GM06990 (cell line): ENCODE data around the gene AMER2.

DNA sequence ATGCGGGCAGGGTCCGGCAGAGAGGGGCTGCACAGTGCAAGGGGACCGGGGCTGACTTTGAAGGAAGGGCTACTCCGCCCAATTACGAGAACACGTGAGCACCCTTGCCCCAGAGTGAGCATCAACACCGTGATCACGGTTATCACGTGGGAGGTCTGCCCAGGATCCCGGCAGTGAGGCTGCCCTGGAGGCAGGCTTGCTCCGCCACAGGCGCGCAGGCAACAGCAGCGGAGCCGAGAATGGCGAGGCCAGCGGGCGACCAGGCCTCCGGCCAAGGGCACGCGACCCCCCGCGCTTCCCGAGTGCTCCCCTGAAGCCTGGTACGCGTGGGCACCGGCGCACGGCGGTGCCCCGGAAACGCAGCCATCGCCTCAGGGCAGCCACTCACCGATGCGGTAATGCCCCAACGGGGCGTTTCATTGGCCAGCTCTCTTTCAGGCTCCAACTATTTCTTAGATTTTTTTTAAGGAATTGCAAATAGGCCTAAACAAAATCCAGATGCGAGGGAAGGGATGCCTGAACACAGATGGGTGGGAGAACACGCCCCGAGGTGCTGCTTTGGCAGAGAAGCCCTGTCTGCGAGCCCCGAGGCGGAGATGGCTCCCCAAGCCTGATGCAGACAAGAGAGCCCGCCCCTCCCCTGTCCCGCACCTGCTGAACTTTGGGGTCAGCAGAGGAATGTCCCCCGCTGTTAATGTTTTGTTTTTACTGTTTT is 132.9 kb downstream of the ZDHHC20 start:
- RRBS: 64% methylated on average over 12 of the region's 46 CpGs

DNA sequence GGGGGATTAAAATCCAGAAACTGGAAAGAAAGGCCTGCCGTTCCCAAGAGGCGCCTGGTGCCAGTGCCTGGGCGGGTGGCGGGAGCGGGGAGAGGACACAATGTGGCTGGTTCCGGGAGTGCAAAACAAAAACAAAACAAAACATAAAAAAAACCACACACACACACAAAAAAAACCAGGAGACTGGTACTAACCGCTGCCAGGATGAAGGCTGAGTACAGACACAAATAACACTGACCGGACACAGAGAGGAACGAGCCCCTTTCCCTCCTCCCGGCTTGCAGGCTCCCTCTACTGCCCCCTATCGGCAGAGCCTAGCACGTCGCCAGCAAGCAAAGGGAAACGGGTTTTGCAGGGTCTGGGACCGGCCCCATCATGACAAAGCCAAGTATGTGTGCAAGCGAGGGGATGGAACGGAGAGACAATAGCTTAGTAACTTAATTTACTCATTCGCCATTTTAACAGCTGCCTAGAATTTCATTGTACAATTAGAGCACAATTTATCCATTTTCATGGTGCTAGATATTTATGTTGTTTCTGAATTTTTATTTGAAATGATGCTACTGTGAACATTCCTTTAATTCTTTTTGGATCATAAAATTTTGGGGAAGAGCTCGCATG is 17.9 kb upstream of the ZDHHC20 start:
- RRBS: 12% methylated on average over 5 of the region's 19 CpGs

GRCh38 chr13:22883841-22884390 is 296.9 kb upstream of the SGCG start:
- RRBS: no CpG with 5 or more reads among the region's 19 CpGs

DNA sequence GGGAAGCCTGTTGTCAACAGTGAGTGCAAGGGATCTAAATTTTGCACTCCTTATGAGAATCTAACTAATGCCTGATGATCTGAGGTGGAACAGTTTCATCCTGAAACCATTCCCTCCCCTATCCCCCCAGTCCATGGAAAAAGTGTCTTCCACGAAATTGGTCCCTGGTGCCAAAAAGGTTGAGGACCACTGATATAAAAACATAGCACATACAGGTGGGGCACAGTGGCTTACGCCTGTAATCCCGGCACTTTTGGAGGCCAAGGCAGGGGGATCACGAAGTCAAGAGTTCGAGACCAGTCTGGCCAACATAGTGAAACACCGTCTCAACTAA is 62.9 kb upstream of the TNFRSF19 start:
- RRBS: no CpG with 5 or more reads among the region's 6 CpGs

DNA sequence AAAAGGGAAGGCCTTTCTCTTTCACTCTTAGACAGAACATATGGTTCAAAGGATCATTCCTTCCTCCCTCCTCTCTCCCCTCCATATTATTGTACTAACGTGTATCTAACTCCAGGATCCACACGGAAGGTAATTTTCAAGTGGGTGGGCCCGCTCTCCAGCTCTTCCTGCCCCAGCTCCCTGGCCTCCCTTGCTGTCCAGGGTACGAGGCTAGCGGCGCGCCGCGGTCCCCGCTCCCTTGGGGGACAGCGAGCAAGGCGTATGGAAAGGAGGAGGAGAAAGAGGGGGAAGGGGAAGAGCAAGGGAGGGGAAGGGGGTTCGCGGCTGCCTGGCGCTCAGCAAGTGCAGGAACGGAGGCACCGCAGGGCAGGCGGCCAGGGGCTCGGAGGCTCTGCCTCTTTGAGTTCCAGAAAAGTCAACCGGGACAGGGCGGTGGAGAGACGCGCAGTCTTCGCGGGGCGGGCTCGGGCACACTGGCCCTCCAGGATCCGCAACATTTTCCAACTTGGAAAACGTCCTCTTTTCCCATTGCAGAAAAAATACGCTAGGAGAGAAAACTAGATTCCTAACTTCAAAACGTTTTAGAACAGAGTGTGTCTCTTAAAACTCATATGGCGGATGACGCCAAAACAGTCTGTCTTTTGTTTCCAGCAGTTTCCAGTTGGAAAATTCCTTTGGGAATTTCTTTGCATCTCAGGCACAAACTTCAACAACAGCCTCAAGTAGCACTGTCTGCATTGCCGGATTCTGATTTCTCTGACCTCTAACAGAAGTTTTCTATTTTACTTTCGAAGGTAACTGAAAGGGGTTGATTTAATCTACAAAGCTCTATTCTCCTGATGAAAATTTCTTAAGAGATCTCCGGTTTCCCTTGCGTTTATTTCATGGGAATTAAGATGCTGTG is 23.1 kb upstream of the TNFRSF19 start:
- RRBS: 18% methylated on average over 1 of the region's 37 CpGs

- RRBS: no CpG with 5 or more reads among the region's 6 CpGs
These were observed 67.4 kb downstream of the TNFRSF19 start for GRCh38 chr13:23637593-23638058.

GRCh38 chr13:23743219-23744347 is 145.6 kb downstream of the MIPEP start:
- RRBS: no CpG with 5 or more reads among the region's 10 CpGs

DNA sequence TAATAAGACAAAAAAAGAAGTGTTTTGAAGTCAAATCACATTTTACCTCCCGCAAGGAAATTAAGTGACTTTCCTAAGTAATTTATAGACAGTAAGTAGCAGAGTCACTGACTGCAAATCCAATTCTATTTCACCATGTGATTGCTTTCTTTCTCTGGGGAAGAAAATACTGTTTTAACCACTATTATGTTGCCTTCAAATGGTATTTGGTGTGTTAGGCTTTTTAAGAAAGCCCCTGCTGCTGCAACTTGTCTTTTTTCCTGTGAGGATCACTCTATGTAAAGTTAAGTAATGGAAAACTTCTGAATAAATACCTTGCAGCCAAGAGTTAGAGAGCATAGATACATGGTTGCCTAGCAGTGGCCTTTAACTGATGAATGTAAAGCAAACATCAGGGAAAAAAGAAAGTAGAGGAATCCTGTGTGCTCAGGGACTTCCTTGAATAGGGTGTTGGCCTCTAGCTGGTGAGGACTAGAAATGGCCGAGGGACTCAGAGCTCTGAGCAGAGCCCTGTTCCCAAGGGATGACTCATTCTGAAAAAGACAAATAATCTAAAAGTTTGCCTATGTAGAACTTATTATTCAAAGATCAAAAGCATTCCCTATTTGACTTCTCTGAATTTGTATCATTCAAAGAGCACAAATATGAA is 135.8 kb downstream of the MIPEP start:
- RRBS: no CpG with 5 or more reads among the region's 2 CpGs

GRCh38 chr13:23966870-23967078 is 77.6 kb upstream of the MIPEP start:
- RRBS: no CpG with 5 or more reads among the region's 4 CpGs

DNA sequence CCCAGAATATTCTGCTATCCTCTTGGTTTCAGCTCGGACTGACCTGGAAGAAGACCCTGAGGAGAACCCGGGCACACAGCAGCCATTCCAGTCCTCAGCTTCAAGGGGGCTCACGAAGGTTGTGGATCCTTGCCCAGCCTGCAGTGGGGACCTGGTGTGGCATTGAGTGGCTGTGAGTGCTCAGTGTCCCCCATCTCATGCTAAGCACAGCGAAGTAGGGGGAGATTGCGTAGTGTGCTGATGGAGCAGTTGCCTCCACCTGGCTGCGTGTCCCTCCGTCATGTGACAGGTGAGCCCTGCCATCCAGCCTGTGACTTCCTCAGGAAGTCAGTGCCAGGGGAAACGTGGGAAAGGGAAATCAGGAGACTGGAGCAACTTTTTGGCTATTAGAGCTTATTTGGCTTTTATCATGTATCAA is 127.0 kb upstream of the SPATA13 start:
- RRBS: no CpG with 5 or more reads among the region's 8 CpGs

GRCh38 chr13:24161973-24162711 is 1.6 kb downstream of the SPATA13 start:
- RRBS: no CpG with 5 or more reads among the region's 14 CpGs

DNA sequence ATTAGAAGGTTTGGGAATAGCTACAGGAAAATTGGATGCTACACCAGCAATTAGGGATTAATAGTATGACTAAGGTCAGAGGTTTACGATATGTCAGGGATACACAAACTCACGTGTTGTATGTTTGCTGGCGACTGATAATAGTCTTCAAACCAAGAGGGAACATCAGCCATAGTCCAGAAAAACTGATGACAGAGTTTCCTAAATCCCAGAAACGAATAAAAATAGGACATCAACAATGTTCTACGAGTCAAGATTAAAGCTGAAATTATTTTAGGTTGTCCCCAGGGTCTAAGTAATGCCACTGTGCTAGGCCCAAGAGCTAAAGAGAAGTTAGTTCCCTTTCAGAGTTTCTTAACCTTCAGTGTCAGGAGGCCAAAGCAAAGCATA is 25.8 kb downstream of the SPATA13 start:
- RRBS: no CpG with 5 or more reads among the region's 5 CpGs

GRCh38 chr13:24203673-24204432 is 43.3 kb downstream of the SPATA13 start:
- RRBS: no CpG with 5 or more reads among the region's 4 CpGs

- RRBS: no CpG with 5 or more reads among the region's 12 CpGs
These were observed 52.0 kb downstream of the SPATA13 start for GRCh38 chr13:24212334-24213199.

- RRBS: no CpG with 5 or more reads among the region's 8 CpGs
These were observed 29.5 kb upstream of the C1QTNF9 start for GRCh38 chr13:24279753-24280365.

- RRBS: no CpG with 5 or more reads among the region's 11 CpGs
These were observed 14.9 kb upstream of the C1QTNF9 start for GRCh38 chr13:24294518-24294909.

- RRBS: no CpG with 5 or more reads among the region's 4 CpGs
These were observed 53.6 kb upstream of the ATP12A start for GRCh38 chr13:24626558-24627018.

DNA sequence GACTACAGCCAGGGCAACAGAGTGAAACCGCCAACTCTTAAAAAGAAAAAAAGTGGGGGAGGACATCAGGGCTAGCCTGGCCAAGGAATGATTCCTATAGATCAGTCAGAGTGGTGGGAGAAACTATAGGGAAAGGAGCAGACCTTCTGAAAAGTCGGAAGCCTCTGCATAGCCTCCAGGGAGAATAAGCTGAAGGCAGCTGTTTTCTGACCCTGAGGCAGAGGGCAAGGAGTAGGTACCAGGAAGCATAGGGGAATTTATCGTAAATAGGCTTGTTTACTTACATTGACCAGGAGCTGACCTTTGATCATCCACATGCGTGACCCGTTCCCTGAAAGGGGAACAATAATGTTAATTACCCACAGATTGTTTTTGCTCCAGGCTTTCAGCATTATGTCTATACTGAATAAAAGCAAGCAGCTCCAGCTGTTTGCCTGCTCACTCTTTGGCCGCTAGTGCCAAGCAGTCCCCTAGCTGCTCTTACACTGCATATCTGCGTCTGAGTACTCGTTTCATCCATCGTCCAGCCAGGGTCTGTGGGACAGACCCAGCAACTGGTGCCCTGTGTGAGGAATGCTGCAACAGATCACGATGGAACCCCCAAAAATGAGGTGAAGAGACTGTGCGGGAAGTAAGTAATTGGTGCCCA is 3.0 kb upstream of the CENPJ start:
- RRBS: no CpG with 5 or more reads among the region's 11 CpGs

- RRBS: no CpG with 5 or more reads among the region's 39 CpGs
These were observed 78.1 kb upstream of the PABPC3 start for GRCh38 chr13:25017801-25018307.

- RRBS: no CpG with 5 or more reads among the region's 9 CpGs
These were observed at the start of gene AMER2 for GRCh38 chr13:25172101-25172717. Gene AMER2 (minus strand): TSS chr13:25172288.